Adrenal gland (tissue), 7 donors: ENCODE measurements around a stretch of chr1.

- PRO-cap, 3 experiments, result peak in 3 of 3 experiments; most common plus-strand start chr1:181089226 (in 3); most common minus-strand start chr1:181089232 (in 1)
- RAMPAGE, long total RNA, 4 experiments, result no peak in any of the 4 experiments
- RRBS, result 2% methylated on average over 19 of the region's 55 CpGs
Observed at GRCh38 chr1:181089003-181089403, 503 bp downstream of the IER5 start.

DNA sequence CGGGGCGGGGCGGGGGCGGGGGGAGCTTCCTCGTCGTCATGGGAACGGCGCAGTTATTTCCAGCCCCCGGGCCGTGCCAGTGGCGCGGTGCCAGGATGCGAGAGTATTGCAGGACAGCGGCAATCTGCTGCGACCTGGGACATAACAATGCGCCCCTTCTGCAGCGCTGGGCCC, 16.9 kb downstream of the IER5 start:
- PRO-cap, 3 experiments, result peak in 3 of 3 experiments; most common plus-strand start position 122 of the sequence (in 2)
- RAMPAGE, long total RNA, 4 experiments, result no peak in any of the 4 experiments
- RRBS, result under 1% methylated on average over 10 of the region's 17 CpGs

DNA sequence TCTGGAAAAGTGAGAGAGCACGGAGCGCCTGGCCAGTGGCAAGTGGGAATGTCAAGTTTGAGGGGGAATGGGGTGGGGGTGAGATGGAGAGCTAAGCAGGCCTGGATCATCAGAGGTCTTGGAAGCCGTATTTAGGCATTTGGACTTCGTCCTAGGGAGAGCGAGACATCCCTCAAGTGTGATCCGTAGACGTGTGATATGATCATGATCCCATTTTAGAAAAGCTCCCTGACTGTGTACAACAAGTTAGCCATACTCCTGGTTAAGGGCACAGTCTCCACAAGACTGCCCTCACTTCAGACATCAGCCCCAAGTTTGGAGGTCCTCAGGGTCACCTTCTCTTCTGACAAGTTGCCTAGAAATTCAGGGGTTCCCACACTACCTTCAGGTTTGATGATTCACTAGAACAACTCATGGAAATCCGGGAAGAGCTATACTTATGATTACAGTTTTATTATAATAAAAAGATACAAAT, 59.4 kb downstream of the IER5 start:
- PRO-cap, 3 experiments, result no peak in any of the 3 experiments
- RAMPAGE, long total RNA, 4 experiments, result no peak in any of the 4 experiments
- RRBS, result no CpG with 5 or more reads among the region's 8 CpGs

- PRO-cap, 3 experiments, result no peak in any of the 3 experiments
- RAMPAGE, long total RNA, 4 experiments, result no peak in any of the 4 experiments
- RRBS, result no CpG with 5 or more reads among the region's 15 CpGs
Observed at GRCh38 chr1:181179940-181180904, 91.7 kb downstream of the IER5 start.

- PRO-cap, 3 experiments, result no peak in any of the 3 experiments
- RAMPAGE, long total RNA, 4 experiments, result no peak in any of the 4 experiments
- RRBS, result no CpG with 5 or more reads among the region's 4 CpGs
Observed at GRCh38 chr1:181221039-181221404, 132.5 kb downstream of the IER5 start.

DNA sequence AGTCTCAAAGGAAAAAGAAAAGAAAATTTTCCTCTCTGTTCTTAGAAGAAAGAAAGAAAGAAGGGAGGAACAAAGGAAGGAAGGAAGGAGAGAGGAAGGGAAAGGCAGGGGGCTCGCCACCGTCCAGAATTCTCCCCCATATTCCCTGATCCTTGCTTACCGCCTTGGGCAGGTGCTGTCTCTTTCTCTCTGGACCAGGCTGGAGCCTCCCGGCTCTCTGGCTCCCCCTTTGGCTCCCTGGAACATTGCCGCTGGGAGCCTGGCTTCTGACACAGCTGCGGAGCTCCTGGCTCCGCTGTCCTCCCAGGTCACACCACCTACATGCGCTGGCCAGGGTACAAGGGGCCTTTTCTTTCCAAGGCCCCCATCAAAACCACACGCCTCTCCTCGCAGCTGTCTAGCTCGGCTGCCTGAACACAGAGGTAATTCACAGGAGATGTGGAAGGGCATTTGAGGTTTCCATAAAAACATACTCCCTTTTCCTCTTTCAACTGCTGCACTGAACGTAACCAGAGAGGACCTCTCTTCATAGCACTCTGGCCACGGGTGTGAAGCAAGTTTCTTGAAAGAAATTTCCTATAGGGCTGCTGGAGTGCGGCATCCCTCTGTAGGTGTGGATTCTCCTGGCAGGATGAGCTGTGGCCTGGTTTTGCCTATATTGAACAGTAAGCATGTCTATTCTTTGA, 7.5 kb upstream of the ZNF648 start:
- PRO-cap, 3 experiments, result no peak in any of the 3 experiments
- RAMPAGE, long total RNA, 4 experiments, result no peak in any of the 4 experiments
- RRBS, result no CpG with 5 or more reads among the region's 14 CpGs

- PRO-cap, 3 experiments, result no peak in any of the 3 experiments
- RAMPAGE, long total RNA, 4 experiments, result no peak in any of the 4 experiments
- RRBS, result no CpG with 5 or more reads among the region's 15 CpGs
Observed at GRCh38 chr1:182088026-182088755, 26.7 kb upstream of the ZNF648 start.

DNA sequence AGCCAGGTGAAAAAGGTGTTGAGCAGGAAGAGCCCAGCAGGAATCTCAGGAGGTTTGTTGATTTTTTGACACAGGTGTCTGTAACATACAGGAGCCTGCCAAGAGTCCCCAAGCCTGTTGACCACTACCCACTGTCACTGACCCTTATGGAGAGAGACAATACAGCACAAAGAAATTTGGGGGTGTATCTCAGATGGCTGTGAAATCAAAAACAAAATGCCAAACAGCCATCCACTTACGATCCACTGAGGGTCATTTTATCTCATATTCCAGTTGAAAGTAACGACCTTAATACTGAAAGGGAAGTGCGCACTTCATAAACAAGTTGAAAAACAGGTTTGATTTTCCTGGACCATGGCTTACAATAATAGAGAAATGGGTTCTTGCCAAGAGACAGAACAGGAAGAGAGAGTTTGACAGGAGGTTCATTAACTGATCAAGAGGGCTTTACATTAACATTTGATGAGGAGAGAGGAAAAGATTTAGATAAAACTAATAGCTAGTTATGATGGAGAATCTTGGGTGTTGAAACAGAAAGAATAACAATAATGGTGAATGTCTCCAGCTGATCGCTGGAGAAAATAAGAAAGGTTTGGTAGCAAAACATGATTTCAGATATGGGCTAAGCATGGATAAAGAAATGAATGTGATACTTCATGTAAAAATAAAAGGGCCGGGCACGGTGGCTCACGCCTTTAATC, 163.4 kb downstream of the GLUL start:
- PRO-cap, 3 experiments, result no peak in any of the 3 experiments
- RAMPAGE, long total RNA, 4 experiments, result no peak in any of the 4 experiments
- RRBS, result no CpG with 5 or more reads among the region's 7 CpGs

GRCh38 chr1:182588051-182588589, 936 bp downstream of the RNASEL start:
- PRO-cap, 3 experiments, result no peak in any of the 3 experiments
- RAMPAGE, long total RNA, 4 experiments, result no peak in any of the 4 experiments
- RRBS, result no CpG with 5 or more reads among the region's 5 CpGs

GRCh38 chr1:182617569-182618366, 13.6 kb upstream of the RGS16 start:
- PRO-cap, 3 experiments, result no peak in any of the 3 experiments
- RAMPAGE, long total RNA, 4 experiments, result no peak in any of the 4 experiments
- RRBS, result no CpG with 5 or more reads among the region's 7 CpGs

DNA sequence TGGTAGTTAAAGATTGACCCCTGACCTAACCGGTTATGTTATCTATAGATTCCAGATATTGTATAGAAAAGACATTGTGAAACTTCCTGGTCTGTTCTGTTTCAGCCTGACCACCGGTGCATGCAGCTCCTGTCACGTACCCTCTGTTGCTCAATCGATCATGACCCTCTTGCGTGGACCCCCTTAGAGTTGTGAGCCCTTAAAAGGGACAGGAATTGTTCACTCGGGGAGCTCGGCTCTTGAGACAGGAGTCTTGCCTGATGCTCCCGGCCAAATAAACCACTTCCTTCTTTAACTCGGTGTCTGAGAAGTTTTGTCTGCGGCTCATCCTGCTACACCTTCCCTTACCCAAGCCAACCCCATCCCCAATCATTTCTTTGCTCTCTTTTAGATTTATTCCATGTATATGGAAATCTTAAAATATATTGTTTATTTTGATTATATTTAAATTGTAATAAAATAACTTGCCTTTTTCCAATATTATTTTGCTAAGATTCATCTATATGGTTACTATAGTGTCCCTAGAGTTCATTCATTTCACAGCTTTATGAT, 28.4 kb upstream of the RGS16 start:
- PRO-cap, 3 experiments, result no peak in any of the 3 experiments
- RAMPAGE, long total RNA, 4 experiments, result no peak in any of the 4 experiments
- RRBS, result no CpG with 5 or more reads among the region's 10 CpGs

- PRO-cap, 3 experiments, result no peak in any of the 3 experiments
- RAMPAGE, long total RNA, 4 experiments, result no peak in any of the 4 experiments
- RRBS, result no CpG with 5 or more reads among the region's 7 CpGs
Observed at GRCh38 chr1:182795476-182796012, 6.0 kb downstream of the NPL start.

- PRO-cap, 3 experiments, result no peak in any of the 3 experiments
- RAMPAGE, long total RNA, 4 experiments, result no peak in any of the 4 experiments
- RRBS, result no CpG with 5 or more reads among the region's 2 CpGs
Observed at GRCh38 chr1:182804437-182804806, 14.8 kb downstream of the NPL start.

GRCh38 chr1:182845794-182846483, 6.8 kb downstream of the DHX9 start:
- PRO-cap, 3 experiments, result no peak in any of the 3 experiments
- RAMPAGE, long total RNA, 4 experiments, result no peak in any of the 4 experiments
- RRBS, result no CpG with 5 or more reads among the region's 15 CpGs

DNA sequence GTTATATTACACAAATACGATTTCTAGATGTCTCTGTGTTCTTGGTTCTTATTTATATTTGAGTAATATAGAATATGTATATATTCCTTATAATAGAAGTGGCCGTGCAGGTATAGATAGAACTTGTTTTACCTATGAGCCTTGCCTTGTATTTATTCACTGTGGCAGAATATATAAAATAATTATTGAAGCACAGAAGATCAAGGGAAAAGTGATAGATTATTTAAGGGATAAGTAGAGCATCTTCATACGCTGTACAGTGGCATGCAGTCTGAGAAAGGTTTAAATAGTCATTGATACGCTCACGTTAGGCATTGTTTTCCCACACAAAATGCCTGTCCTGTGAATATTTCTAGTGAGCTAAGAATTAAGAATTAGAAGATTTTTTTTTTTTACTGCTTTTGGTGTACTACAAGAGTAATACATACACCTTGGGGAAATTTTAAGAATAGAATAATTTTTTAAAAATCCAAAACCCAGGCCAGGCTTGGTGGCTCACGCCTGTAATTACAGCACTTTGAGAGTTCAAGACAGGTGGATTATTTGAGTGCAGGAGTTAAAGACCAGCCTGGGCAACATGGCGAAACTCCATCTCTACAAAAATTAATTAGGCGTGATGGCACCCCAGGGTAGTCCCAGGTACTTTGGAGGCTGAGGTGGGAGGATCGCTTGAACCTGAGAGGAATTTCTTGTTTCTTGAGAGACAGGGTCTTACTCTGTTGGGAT, 24.4 kb downstream of the DHX9 start:
- PRO-cap, 3 experiments, result no peak in any of the 3 experiments
- RAMPAGE, long total RNA, 4 experiments, result no peak in any of the 4 experiments
- RRBS, result no CpG with 5 or more reads among the region's 9 CpGs

DNA sequence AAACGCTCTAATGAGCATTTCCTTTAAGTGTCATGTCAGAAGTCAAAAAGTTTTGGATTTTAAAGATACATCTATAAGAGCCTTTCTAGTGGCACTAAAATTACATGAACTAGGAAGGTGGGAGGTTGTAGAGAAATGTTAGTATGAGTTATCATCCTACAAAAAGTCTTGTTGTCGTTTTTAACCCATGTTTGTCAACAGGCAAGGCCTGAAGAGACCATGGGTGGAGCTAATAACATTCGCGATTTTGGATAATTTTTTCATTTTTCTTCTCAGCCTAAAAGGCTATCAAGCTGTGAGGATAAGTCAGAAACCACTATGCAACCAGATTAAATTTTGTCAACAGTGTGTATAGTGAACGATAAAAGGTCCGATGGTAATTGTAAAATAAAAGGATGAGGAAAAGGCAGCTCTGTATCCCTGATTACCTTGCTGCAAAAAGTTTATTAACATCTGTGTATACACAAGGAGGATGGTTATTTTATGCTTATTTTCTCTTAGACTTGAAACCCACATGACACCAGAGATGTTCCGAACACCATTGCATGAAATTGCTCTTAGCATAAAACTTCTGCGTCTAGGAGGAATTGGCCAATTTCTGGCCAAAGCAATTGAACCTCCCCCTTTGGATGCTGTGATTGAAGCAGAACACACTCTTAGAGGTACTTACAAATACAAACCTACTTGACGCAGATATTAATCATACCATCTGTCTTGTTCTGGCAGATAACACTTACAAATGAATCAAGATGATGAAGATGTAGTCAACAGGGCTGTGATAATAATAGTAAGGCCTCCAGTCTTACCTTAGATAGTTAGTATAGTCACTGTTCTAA, 39.8 kb downstream of the DHX9 start:
- PRO-cap, 3 experiments, result no peak in any of the 3 experiments
- RAMPAGE, long total RNA, 4 experiments, result no peak in any of the 4 experiments
- RRBS, result no CpG with 5 or more reads among the region's 9 CpGs

DNA sequence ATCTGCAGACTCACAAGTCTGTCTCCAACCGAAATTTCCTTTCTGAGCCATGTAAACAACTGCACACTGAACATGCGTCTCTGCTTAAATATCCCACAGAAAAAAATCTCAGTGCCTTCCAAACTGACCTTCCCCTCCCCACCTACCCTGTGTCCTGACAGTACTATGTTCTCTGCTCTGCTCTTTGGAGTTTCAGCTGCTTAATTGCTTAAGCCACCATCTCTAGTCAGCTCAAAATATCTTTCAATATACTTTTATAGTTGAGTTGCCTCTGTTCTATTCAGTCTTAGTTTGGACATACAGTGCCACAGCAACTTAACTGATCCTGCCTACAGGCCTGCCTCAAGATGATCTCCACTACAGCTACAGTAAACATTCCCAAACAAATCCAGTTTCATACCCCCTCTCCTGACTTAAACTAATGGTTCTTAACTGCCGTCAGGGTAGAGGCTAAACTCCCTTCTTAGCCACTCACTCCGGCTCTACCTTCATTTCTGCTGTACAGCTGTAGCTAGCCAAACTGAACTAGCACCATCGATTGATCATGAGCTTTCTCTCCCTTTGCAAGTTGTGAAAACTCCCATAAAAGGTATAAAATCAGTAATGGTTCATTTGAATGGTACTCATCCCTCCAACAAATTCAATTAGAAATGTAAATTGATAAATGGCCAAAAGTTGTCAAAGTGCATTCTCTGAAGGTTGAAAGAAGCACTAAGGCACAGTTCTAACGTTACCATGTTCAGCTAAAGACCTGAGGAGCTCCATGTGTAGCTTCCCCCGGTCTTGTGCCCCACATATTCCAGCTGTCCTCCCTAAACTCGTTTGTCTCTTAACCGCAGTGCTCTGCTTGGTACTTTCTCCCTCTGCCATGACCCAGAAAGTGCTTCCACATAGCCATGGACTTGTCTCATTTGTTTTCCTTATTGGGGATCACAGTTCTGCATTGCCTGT, 49.6 kb downstream of the DHX9 start:
- PRO-cap, 3 experiments, result no peak in any of the 3 experiments
- RAMPAGE, long total RNA, 4 experiments, result no peak in any of the 4 experiments
- RRBS, result no CpG with 5 or more reads among the region's 9 CpGs

GRCh38 chr1:182953371-182953788, 414 bp upstream of the SHCBP1L start:
- PRO-cap, 3 experiments, result no peak in any of the 3 experiments
- RAMPAGE, long total RNA, 4 experiments, result no peak in any of the 4 experiments
- RRBS, result no CpG with 5 or more reads among the region's 10 CpGs

DNA sequence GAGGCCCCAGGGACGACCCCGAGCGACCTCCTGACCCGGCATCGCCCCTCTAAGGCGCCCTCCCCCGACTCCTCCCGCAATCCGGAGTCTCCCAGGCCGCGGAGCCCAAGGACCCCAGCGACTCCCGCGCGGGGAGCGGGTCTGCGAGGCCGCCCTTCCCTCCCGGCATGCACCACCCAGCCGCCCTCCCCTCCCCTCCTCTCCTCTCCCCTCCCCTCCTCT, 405 bp upstream of the LAMC1 start:
- PRO-cap, 3 experiments, result peak in 3 of 3 experiments; most common plus-strand start position 120 of the sequence (in 1); most common minus-strand start position 143 of the sequence (in 1)
- RAMPAGE, long total RNA, 4 experiments, result no peak in any of the 4 experiments
- RRBS, result 1% methylated on average over 16 of the region's 20 CpGs

GRCh38 chr1:183032353-183033212, 9.4 kb downstream of the LAMC1 start:
- PRO-cap, 3 experiments, result no peak in any of the 3 experiments
- RAMPAGE, long total RNA, 4 experiments, result no peak in any of the 4 experiments
- RRBS, result no CpG with 5 or more reads among the region's 3 CpGs